ENCODE measurements around a stretch of chr11.

GRCh38 chr11:75582812-75583111 is 20.7 kb downstream of the SERPINH1 start:
- RRBS, result no CpG with 5 or more reads among the region's 9 CpGs

DNA sequence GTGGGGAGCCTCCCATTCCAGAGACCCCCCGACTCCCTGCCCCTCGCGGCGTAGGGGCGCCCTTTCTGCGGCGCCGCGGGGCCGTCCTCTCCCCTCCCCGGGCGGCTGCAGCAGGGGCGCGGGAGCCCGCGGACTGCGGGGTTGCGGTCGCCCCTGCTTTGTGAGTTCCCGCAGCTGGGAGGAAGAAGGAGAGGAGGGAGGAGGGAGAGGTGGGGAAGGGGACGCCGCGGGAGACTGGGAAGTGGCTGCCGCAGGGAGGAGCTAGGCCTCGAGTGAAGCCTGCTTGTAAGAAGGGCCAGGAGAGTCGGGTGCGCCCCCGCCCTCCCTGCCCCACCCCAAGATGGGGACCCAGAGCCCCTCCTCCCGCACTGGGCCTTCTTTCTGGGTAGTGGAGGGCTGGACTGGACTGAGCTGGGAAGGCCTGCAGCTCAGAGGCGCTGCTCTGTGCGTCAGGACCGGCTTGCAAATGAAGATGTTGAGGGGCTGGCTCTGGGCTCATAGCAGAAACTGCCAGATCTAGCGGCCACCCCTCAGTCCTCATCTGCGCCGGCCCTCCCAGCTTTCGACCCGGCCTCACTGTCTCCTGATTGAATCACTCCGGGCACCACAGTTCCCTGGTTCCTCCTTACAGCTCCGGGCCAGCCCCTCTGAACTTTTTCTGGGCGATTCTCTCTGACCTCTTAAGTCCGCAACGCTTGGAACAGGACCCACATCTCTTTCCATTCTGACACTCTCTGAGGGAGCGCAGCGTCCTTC is 21.7 kb downstream of the SERPINH1 start:
- RRBS, result 34% methylated on average over 11 of the region's 44 CpGs

GRCh38 chr11:75719108-75719532 is 1.5 kb downstream of the MOGAT2 start:
- RRBS, result no CpG with 5 or more reads among the region's 3 CpGs

DNA sequence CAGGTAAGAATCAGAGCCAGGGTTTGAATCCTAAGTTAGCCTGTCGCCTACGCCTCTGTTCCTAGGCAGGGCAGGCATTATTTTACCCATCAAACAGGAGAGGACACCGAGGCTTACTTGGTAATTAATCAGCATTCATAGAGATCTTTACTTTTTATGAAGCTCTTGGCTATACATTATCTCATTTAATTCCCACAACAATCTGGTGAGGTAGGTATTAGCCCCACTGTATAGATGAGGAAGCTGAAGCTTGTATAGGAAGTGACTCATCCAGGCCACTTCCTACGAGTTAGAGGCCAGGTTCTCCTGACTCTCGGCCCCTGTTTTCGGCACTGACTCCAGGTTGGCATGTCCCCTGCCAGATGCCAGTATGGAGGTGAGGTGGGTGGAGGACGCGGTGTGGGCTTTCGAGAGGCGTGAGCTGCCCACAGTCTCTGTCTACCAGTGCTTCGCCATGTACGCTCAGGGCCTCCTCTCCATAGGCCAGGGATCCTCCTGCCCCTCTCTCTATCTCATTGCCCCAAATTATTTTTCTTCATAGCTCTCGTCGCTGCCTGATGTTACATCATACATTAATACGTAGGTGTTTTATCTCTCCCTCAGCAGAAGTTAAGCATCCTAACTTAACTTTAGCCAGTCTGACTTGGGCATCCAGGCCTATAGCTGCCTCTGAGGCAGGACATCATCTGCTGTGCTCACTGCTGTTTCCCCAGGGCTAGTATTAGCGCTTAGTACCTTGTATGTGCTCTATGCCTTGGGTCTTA is 8.9 kb downstream of the DGAT2 start:
- RRBS, result no CpG with 5 or more reads among the region's 16 CpGs

- RRBS, result no CpG with 5 or more reads among the region's 1 CpG
Observed at GRCh38 chr11:76077566-76077868, 128.8 kb downstream of the WNT11 start.

- RRBS, result no CpG with 5 or more reads among the region's 5 CpGs
Observed at GRCh38 chr11:76115886-76116604, 90.3 kb downstream of the WNT11 start.

- RRBS, result no CpG with 5 or more reads among the region's 6 CpGs
Observed at GRCh38 chr11:76148209-76148732, 58.0 kb downstream of the WNT11 start.

DNA sequence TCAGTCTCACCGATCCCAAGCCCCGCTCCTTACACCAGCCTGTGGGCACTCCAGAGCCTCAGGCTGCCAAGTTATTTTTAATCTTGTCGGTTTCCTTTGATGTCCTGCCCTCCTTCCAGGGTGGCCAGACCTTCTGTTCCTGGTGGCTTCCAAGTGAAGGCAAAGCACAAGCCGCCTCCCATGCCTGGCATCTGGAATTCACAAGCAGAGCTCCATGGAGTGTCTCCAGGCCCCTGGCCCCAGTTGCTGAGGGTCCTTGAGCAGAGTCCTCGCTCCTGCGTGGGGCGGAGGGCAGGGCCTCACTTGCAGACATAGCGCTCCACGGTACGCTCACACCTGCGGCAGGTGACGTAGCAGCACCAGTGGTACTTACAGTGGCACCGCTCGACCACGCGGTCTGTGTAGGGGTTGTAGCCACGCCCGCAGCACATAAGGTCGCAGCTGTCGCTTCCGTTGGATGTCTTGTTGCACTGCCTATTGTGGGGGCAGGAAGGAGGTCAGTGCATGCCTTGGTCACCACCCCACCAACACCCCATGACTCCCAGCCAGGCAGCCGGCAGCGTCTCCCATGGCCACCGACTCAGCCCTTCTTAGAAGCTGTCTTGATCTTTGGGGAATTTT is 19.4 kb downstream of the WNT11 start:
- RRBS, result no CpG with 5 or more reads among the region's 24 CpGs

DNA sequence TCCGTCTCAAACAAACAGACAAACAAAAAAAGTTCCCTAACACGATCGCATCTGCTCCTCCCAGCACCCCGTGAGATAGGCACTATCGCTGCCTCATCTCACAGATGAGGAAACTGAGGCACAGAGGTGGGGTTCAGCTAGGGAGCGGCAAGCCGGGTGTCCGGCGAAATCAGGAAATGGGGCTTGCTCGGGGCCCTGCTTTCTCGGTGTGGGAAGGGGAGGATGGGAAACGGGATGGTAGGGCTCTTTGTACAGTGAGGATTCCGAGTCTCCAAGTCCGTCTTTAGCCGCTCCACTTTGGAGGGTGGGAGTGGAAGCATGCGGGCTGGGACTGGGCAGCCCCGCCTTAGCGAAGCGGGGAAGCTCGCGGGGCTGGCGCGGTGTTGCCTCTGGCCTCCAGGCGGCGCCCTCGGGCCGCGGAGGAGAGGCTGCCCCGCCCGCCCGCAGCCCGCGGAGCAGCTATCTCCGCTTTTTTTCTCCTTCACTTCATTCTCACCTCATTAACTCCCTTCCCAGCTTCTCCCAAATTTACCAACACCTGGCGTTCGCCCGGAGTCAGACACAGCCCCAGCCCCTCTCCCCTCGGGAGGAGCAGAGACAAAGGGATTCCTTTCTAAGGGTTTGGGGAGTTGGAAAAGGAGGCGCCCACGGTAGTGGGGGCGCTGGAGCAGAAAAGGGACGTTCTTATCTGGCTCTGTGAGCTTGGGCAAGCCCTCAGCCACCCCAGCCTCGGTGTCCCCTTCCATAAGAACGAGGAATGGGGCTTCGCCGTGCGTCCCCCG is 1.2 kb upstream of the WNT11 start:
- RRBS, result no CpG with 5 or more reads among the region's 48 CpGs

DNA sequence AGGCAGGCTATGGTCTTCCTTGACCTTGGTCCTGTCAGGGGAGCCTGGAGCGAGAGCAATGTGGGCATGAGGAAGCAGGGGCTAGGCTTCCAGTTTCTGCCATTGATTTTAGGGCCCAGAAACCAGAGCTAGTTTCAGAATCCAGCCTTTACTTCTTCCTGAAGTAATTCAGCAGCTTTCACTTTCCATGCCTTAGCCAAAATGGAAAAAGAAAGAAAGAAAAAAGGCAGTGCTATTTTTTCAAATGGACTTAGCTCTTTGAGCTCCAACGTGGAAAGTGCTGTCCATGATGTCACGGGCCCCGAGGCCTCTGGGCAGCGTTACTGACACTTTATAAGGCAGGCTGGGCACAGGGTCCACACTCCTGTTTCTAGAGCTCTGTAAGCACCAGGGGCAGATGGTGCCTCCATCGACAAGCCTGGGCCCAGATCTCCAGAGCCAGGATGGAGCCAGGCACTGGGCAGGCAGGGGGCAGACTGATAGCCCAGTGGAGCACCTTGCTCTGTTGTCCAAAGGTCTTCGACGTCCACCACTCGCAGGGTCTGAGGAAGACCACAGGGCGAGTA is 21.8 kb upstream of the WNT11 start:
- RRBS, result no CpG with 5 or more reads among the region's 10 CpGs

- RRBS, result 88% methylated on average over 3 of the region's 20 CpGs
Observed at GRCh38 chr11:76288125-76288738, 81.9 kb upstream of the WNT11 start.

DNA sequence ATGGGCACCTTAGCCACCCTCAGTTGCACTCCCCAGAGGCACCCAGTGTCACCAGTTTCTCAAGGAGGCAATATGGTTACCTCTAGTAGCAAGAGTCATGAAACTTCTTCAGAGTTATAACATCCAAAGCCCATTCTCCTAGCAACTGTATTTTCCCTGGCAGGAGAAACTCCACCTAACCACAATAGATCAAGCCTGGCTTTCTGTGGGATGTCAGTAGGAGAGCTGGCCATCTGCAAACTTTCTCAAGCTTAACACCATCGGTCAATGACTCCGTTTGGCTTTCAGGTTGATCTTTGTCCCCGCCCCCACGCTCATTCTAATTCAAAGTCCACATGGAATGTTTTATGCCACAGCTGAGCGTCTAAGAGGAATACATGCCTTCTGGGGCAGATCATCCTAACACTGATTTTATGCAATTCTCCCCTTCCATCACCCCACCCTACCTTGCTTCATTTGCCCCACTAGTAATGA is 4.7 kb downstream of the GVQW3 start:
- RRBS, result no CpG with 5 or more reads among the region's 5 CpGs

- RRBS, result no CpG with 5 or more reads among the region's 2 CpGs
Observed at GRCh38 chr11:76668353-76668969, 2.1 kb downstream of the LRRC32 start.

- RRBS, result 7% methylated on average over 10 of the region's 29 CpGs
Observed at GRCh38 chr11:76669734-76670520, 620 bp downstream of the LRRC32 start.

DNA sequence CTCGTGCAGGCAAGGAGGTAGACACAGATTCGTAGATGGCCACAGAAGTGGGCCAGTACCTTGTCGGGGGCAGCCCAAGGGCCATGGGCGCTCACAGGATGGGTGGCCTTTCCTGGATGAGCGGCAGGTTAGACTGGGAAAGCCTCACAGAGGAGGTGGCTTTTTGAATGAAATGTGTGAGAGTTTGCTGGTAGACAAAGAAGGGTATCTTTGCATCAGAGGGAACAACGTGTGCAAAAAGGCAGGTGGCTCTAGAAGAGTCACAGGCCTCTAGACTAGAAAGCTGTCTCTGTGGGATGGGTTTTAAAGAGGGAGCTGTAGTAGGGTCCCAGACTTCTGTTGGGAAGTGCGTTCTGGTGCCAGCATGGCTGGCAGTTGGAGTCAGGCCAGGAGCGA is 3.1 kb downstream of the TSKU start:
- RRBS, result no CpG with 5 or more reads among the region's 8 CpGs

GRCh38 chr11:77029566-77030335 is 4.4 kb upstream of the B3GNT6 start:
- RRBS, result no CpG with 5 or more reads among the region's 10 CpGs

DNA sequence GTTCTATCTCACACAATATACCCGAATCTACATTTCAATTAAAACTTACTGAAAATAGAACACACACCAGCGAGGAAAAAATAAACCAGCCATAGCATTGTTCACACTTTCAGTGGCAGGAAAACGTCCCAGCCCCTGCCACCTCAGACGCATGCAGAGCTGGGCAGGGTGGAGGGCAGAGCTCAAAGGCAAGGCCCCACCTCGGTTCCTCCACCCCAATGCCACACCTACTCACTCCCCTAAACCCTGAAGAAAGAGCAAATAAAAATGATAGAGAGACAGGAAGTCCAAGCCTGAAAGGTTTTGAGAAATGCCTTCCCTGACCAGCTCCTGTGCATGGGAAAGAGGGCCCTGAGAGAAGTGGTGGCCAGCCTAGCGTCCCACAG is 14.8 kb downstream of the B3GNT6 start:
- RRBS, result no CpG with 5 or more reads among the region's 6 CpGs

GRCh38 chr11:77107887-77108505 is 5.4 kb downstream of the OMP start:
- RRBS, result no CpG with 5 or more reads among the region's 6 CpGs

DNA sequence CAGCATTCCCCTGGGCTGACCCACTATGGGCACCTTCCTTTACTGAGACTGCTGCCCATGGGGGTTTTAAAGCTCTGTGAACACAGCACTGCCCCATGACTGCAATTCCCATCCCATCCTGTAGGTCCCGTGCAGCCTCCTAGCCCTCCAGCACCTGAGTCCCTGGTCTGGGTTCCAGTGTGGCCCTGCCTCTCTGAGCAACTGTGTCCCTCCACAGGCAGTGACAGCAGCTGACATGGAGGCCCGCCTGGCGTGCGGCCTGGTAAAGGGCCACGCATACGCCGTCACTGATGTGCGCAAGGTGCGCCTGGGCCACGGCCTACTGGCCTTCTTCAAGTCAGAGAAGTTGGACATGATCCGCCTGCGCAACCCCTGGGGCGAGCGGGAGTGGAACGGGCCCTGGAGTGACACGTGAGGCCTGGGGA is 12.6 kb downstream of the OMP start:
- RRBS, result no CpG with 5 or more reads among the region's 16 CpGs

DNA sequence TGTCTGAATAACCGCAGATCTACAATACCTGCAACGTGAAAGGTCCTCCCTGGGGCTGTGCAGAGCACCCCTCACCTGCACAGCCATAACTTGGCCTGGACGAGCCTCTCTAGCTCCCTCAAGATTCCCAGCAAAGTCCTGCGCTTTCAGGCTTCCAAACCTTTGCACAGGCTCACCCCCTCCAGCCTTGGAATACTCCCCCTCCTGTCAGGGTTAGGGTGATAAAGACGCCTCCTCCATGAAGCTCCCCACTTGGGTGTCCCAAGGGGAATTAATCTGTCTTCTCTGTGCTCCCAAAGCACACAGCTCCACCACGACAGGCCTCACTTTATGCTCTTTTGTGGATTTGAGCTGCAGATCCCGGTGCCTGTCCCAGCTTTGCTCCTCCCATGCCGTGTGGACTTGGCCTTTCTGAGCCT is 46.2 kb downstream of the MYO7A start:
- RRBS, result no CpG with 5 or more reads among the region's 8 CpGs